ENCODE measurements around the gene CD247.

DNA sequence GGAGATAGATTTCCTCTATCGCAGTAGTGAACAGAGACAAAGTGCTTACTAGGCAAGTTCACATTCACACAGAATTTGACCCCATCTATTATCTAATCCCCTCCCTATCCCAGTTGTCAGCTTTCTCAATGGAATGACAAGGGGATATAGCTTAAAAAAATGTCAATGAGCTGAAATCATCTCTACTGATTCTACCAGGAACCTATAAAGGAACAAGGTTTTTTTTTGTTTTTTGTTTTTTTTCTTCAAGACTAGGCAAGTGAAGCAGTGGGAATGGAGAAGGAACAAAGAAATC, 31.3 kb downstream of the MGST3 start:
- RAMPAGE, long total RNA: no peak
- RRBS: no CpG with 5 or more reads among the region's 1 CpG

GRCh38 chr1:165827199-165827416, 306 bp upstream of the UCK2 start:
- RAMPAGE, long total RNA: no peak
- RRBS: no CpG with 5 or more reads among the region's 1 CpG

DNA sequence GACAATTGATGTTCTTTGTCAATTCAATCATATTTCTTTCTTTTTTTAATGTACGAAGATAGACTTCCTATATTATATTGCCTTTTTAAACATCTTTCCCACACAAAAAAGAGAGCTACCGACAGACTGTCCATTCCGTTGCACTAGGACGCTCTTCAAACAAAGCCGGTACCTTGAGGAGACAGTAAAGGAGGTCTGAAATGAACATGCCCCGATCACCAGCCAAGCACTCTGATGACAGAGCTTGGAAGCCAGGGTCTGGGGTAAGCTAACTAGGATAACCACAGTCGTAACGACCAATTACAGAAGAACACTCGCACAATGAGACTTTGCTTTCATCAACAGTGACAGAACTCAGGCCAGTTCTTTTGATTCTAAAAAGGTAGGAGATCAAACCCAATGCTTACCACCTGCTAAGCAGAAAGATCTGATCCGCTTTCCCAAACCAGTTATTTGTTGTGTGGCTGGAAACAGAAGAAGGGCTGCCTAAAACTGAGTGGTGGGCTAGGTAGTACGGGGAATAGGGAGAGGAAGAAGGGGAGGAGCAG, 38.2 kb downstream of the UCK2 start:
- RAMPAGE, long total RNA: no peak
- RRBS: no CpG with 5 or more reads among the region's 11 CpGs

DNA sequence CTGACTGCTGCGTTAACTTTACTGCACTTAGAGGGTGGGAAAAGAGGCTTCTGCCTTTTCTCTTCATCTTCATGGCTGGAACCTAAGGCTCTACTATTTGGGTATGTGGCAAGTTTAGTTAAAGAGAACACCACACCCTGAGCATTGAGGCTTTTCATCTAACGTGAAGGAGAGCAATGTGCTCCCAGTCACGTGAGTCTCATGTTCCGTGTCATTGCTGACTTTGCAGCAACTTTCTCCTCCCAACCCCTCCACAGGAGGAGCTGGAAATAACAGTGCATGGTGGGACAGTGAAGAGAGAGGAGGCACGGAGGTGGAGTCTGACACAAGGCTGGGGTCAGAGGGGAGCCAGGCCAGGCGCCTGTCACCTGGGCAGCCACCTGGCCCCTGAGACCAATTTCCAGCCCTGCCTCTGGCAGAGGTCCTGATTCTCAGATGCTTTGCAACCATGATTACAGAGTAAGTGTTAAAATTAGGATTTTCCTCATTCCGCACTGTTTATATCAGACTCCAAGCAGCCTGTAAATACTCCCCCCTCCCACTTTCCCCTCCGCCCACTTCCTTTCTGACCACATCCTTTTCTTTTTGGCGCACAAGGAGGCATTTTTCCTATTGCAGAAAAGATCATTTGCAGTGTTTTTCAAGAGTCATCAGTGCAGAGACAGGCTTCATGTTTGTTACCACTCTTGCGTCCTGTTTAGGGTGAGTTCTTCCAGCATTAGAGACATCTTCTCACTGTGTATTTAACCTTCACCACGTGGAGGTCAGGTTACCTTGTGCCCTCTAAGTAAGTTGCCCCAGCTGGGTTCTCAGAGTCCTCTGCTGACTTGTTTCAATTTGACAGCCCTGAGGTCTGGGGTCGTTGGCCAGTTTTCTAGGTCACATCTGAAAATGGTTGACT, 86.0 kb downstream of the FAM78B start:
- RAMPAGE, long total RNA: no peak
- RRBS: no CpG with 5 or more reads among the region's 12 CpGs

DNA sequence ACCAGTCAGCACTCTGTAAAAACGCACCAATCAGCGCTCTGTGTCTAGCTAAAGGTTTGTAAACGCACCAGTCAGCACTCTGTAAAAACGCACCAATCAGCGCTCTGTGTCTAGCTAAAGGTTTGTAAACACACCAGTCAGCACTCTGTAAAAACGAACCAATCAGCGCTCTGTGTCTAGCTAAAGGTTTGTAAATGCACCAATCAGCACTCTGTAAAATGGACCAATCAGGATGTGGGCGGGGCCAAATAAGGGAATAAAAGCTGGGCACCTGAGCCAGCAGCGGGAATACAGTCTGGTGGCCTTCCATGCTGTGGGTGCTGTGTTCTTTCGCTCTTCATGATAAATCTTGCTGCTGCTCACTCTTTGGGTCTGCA, 2.4 kb upstream of the TADA1 start:
- RAMPAGE, long total RNA: no peak
- RRBS: no CpG with 5 or more reads among the region's 10 CpGs

DNA sequence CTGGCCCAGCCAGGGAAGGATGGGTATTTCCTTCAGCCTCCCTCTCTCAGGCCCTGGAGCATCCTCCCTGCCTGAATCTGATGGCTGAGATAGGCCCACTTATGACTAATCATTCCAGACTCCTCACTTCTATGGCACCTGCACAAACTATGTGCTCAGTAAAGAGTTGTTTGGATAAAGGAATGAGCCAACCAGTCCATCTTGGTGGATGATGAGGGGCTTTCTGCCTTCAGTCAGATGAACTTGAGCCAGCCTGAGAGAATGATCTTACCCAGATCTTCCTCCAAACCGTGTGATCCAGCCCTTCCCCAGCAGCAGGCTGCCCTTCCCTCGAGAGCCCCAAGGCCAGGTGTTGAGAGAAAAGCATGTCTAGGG, 1.3 kb downstream of the GPA33 start:
- RAMPAGE, long total RNA: no peak
- RRBS: no CpG with 5 or more reads among the region's 2 CpGs

DNA sequence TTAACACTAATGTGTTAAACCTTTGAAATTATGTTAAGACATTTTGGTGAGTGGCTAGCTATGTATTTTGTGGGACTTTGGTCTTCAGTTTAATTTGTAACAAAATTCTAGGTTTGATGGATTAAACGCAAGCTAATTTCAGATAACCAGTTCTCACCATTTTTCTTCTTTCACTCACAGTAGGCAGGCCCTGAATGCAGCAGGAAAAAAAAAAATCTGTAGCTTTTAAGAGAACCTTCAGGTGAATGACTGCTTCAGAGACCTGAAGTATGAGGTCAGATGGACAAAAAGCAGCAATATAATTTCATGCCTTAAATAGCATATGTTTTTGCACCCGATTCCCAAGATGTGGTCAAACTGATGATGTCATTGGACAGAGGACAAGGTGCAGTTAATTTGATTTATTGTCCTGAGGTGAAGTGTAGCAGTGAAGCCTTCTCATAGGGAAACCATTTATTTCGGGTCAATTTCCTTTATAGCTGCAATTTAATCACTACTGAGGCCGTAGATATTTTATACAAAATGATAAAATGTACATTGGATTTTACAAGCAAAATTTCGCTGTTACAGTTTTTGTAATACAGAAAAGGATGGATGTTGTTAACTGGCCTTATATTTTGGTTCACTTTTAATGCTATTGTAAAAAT, 3.0 kb downstream of the POU2F1 start:
- RAMPAGE, long total RNA: no peak
- RRBS: no CpG with 5 or more reads among the region's 5 CpGs

GRCh38 chr1:167261144-167261547, 40.5 kb downstream of the POU2F1 start:
- RAMPAGE, long total RNA: no peak
- RRBS: no CpG with 5 or more reads among the region's 2 CpGs

- RAMPAGE, long total RNA: no peak
- RRBS: no CpG with 5 or more reads among the region's 1 CpG
Measured at GRCh38 chr1:167265083-167265393, 44.4 kb downstream of the POU2F1 start.

- RAMPAGE, long total RNA: no peak
- RRBS: no CpG with 5 or more reads among the region's 10 CpGs
Measured at GRCh38 chr1:167337042-167337809, 116.5 kb downstream of the POU2F1 start.

- RAMPAGE, long total RNA: no peak
- RRBS: no CpG with 5 or more reads among the region's 3 CpGs
Measured at GRCh38 chr1:167422381-167423620, 95.5 kb downstream of the CD247 start.

- RAMPAGE, long total RNA: no peak
- RRBS: no CpG with 5 or more reads among the region's 2 CpGs
Measured at GRCh38 chr1:167426479-167426867, 91.9 kb downstream of the CD247 start.

GRCh38 chr1:167447439-167448547, 70.5 kb downstream of the CD247 start:
- RAMPAGE, long total RNA: no peak
- RRBS: no CpG with 5 or more reads among the region's 13 CpGs

DNA sequence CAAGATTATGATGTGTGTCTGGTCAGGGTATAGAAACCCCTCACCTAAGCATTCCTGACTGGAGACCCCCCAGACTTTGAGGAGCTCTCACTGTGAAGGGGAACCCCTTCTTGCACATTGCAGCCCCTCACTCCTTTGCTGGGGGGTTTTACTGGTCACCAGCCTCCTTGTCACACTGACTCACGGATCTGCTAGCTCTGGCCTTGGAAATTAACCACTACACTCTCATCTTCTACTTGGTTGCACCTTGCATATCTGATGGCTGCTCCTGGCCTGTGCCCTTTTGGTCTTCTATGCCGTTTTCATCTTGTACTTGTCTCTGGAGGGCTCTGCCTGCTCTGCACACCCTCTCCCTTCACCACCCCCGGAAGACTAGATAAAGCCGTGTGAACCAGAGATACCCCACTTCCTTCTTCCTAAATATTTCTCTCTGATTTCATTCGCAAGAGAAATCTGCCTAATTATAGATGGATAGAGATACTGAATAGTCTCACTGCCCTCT, 44.6 kb downstream of the CD247 start:
- RAMPAGE, long total RNA: no peak
- RRBS: no CpG with 5 or more reads among the region's 5 CpGs

DNA sequence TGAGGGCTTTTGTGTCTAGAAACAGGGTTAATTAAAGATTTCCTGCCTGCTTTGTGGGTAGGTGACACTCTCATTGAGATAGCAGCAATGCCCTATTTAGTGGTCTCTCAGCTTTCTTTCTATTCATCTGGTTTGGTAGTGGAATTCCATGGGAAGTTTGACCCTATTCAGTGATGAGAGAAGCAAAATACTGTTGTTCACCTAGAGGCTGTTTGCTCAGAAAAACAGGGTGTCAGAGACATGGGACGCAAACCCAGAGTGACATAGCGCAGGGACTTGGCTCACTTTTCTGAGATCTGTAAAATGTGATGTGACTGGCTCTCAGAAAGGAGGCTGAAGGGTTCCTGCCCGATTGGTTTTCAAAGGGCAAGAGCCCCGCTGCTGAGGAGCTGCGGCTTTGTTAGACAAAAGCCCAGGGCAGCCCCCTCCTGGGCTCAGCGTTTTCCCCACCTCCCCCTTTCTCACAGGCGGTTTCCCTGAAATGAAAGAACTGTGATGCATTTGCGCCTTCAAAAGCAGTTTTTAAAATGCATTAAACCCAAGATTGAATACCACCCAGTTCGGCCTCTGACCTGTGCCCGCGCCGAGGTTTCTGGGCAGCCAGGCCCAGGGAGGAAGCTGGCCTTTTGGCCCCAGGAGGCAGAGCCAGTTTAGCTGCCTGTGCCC, 28.9 kb downstream of the CD247 start:
- RAMPAGE, long total RNA: no peak
- RRBS: no CpG with 5 or more reads among the region's 12 CpGs

DNA sequence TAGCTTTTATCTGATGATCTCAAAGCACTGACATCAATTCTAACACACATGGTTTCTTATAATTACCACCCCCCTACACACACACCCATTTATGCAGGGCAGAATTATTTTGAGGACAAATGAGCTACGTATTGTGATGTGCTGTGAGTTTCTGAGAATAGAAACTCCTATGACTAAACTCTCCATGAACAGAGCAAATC, 17.9 kb downstream of the CD247 start:
- RAMPAGE, long total RNA: no peak
- RRBS: no CpG with 5 or more reads among the region's 1 CpG

- RAMPAGE, long total RNA: no peak
- RRBS: no CpG with 5 or more reads among the region's 22 CpGs
Measured at GRCh38 chr1:167518099-167518999, at the start of gene CD247. Gene CD247 (minus strand): TSS chr1:167518529.

- RAMPAGE, long total RNA: no peak
- RRBS: no CpG with 5 or more reads among the region's 2 CpGs
Measured at GRCh38 chr1:167547870-167548302, 5.7 kb downstream of the CREG1 start.

GRCh38 chr1:167617221-167618138, 12.6 kb upstream of the RCSD1 start:
- RAMPAGE, long total RNA: no peak
- RRBS: no CpG with 5 or more reads among the region's 8 CpGs

DNA sequence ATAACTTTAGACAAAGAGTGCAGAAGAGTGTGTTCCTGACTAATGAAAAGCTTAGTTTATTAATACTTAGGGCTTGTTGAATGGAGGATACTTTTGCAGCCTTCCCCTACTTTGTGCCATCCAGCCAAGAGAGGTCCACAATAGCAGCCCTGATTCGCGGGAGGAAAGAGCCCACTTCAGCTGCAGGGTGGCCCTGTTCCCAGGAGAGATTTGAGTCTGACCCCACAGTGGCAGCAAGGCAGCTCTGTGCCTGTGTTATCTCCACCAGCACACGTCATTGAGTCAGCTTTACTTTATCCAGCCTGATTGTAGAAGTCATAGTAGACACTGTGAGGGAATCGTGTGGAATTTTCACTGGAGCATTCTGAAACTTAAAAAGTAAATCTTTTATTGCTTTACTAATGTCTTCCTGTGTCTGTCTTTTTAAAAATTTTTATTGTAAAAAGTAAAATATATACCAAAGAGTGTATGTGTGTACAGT, 35.2 kb downstream of the MPZL1 start:
- RAMPAGE, long total RNA: no peak
- RRBS: no CpG with 5 or more reads among the region's 4 CpGs

Data from kidney epithelial cell (primary cell).